ENCODE data around the gene ZFR2.

- RAMPAGE, long total RNA, result no peak
- RRBS, result no CpG with 5 or more reads among the region's 16 CpGs
These were observed 26.7 kb downstream of the SMIM24 start for GRCh38 chr19:3453733-3453986.

DNA sequence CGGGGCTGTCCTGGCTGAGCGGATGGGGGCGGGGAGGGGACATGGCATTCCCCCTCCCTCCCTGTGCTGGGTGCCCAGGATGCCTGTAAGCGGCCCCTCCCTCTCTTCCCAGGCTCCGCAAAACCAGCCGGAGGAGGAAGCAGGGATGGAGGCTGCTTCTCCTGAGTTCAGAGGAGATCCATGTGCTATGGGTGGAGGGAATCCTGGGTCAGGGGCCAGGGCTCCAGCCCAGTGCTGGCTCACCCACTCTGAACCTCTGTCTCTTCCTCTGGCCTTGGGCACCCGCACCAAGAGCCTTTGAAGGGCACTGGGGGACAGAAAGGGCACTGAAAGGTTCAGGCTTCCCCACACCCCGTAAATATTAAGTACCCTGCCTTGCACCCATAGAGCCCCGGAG lies 22.6 kb downstream of the SMIM24 start:
- RAMPAGE, long total RNA, result no peak
- RRBS, result no CpG with 5 or more reads among the region's 9 CpGs

DNA sequence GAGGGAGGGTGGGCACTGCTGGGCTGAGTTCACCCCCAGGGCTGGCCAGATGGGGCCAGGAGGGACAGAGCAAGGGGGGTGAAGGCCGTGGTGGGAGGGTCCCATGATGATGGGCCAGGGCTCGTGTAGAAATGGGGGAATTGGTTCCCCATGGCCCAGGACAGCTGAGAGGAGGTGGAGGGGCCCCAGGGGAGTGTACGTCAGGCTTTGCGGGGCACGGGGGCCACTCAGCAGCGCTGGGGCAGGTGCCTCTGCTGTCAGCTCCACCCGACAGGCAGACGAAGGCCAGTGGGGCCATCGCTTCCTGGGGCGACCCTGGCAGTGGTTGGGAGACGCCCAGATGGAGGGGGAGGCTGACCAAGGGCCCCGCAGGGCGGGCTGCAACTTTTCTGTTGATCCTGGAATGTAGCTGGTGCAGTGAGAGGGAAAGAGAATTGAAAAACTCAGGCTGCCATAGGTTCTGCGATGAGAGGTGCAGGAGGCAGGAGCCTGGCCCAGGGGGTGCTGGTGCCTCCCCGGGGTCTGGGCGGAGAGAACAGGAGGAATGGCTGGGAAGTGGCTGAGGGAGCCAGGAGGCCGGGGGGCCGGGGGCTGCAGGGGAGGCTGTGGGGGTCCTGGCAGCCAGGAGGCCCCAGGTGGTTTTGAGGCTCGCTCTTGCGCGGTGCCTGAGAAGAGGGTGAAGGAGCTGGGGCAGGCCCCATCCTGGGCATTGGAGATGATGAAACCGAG lies 1.8 kb upstream of the TEKTIP1 start:
- RAMPAGE, long total RNA, result no peak
- RRBS, result 93% methylated on average over 3 of the region's 22 CpGs

GRCh38 chr19:3538380-3538911 lies 528 bp upstream of the TEKTIP1 start:
- RAMPAGE, long total RNA, result no peak
- RRBS, result no CpG with 5 or more reads among the region's 21 CpGs

- RAMPAGE, long total RNA, result no peak
- RRBS, result 1% methylated on average over 7 of the region's 55 CpGs
These were observed 536 bp downstream of the MFSD12 start for GRCh38 chr19:3556711-3557388.

- RAMPAGE, long total RNA, result no peak
- RRBS, result 88% methylated on average over 4 of the region's 22 CpGs
These were observed 2.4 kb downstream of the TBXA2R start for GRCh38 chr19:3604116-3604817.

GRCh38 chr19:3608085-3609115 lies 1.7 kb upstream of the TBXA2R start:
- RAMPAGE, long total RNA, result no peak
- RRBS, result no CpG with 5 or more reads among the region's 19 CpGs

GRCh38 chr19:3636539-3636741 lies 9.8 kb upstream of the CACTIN start:
- RAMPAGE, long total RNA, result no peak
- RRBS, result 72% methylated on average over 8 of the region's 11 CpGs

- RAMPAGE, long total RNA, result start-site peak on the plus strand at chr19:3721709-3721741, 16 and 18 reads in 2 replicates
- RRBS, result 5% methylated on average over 6 of the region's 36 CpGs
These were observed 13.3 kb downstream of the TJP3 start for GRCh38 chr19:3721414-3722029.

DNA sequence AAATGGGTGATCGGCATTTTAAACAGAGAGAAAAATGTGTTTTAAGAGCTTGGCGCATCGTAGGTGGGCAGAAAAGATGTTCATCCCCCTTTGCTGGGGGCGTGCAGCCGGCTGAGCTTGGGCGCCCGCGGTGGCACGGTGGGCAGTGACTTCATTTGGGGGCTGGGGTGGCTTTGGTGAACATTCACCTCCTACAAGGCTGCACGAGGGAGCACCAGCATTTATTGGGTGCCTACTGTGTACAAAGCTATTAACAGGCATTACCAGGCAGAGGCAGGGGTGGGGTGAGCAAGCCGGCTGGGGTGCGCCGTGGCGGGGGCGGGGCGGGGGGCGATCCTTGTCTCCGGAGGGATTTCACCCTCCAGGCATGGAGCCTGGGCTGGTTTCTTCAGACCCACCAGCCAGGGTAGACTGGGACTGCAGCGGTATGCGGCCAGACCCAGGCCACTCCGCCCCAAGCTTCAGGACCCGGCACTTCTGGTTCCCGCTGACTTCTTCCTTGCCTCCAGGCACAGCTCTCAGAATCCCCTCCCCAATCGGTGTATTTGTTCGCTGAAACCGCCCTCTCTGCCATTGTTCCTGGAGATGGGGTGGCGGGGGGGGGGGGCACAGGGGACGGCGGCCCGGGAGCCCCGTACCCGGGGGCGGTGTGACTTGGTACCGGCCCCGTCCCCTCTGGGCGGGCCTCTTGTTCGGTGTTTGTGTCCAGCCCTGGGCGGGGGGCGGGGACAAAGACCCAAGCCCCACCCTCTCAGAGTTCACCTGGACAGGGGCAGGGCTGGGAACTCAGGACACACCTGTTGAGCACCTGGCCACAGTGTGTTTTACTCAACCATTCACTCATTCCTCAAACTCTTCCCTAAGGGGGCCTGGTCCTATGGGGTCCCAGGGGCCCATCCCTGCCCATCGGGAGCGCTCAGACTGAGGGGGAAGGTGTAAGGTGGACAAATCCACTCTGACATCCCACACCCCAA lies 14.4 kb downstream of the TJP3 start:
- RAMPAGE, long total RNA, result no peak
- RRBS, result 1% methylated on average over 8 of the region's 41 CpGs

- RAMPAGE, long total RNA, result no peak
- RRBS, result 1% methylated on average over 11 of the region's 86 CpGs
These were observed at the start of gene ZFR2 for GRCh38 chr19:3868259-3869490. Gene ZFR2, minus strand, starts transcription at chr19:3869038.

GRCh38 chr19:3959375-3960220 lies 11.3 kb downstream of the DAPK3 start:
- RAMPAGE, long total RNA, result no peak
- RRBS, result 95% methylated on average over 4 of the region's 61 CpGs

- RAMPAGE, long total RNA, result no peak
- RRBS, result 91% methylated on average over 4 of the region's 17 CpGs
These were observed 6.0 kb upstream of the DAPK3 start for GRCh38 chr19:3976840-3977378.

DNA sequence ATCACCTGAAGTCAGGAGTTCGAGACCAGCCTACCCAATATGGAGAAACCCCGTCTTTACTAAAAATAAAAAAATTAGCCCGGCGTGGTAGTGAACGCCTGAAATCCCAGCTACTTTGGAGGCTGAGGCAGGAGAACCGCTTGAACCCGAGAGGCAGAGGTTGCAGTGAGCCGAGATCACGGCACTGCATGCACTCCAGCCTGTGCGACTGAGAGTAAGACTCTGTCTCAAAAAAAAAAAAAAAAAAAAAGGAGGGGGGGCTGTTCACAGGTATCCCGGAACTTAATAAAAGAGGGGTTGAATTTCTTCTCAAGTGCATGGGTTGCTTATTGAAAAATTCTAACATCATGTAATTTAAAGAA lies 2.0 kb upstream of the EEF2 start:
- RAMPAGE, long total RNA, result no peak
- RRBS, result no CpG with 5 or more reads among the region's 11 CpGs

- RAMPAGE, long total RNA, result no peak
- RRBS, result no CpG with 5 or more reads among the region's 24 CpGs
These were observed 5.4 kb downstream of the PIAS4 start for GRCh38 chr19:4012912-4013316.

DNA sequence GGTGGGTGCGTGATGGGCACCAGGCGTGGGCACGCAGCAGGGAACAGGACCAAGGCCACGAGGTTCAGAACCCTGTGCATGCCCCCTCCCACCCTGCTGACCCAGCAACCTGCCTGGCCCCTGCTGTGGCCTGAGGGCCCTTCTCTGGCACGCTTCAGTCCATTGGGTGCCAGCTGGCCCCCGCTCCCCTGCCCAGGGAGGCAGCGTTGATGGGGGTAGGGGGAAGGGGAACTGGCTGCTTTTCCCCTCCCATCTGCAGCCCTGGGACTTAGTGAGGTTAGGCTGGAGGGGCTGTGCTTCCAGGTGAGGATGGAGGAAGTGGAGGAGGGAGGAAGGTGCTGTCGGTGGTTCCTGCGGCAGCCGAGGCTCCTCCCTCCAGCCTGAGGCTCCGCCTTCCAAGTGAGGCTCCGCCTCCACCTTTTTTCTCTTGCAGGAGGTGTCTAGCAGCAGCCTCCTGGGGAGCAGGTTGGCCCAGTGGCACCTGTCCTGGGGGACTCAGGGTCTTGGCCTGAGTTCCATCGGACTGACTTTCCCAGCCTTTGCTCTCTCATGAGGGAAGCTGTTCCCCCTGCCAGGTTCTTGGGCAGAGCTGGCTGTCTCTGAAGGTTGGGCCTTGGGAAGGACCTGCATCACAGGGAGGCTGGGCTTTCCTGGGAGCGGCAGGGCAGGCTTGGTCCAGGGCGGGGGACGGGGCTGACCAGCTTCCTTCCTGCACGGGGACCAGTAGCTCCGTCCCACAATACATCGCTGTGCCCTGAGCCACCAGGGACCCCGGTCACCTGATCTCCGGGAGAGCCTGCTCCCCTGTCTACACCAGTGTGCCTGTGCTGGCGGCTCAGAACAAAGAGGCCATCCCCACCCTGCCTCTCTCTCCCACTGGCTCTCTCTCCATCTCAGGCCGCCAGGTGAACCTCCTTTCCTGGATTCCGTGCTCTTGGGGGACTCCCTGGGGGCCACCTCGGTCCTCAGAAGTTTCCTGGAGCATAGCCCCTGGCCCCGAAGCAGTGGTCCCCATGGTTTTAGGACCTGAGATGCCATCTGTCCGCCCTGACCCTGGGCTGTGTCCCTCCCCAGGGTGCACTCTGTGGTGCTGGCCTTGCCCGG lies 7.4 kb downstream of the PIAS4 start:
- RAMPAGE, long total RNA, result no peak
- RRBS, result no CpG with 5 or more reads among the region's 28 CpGs

- RAMPAGE, long total RNA, result no peak
- RRBS, result 29% methylated on average over 6 of the region's 28 CpGs
These were observed 8.2 kb downstream of the PIAS4 start for GRCh38 chr19:4015710-4016165.

GRCh38 chr19:4047493-4048084 lies 19.1 kb downstream of the ZBTB7A start:
- RAMPAGE, long total RNA, result no peak
- RRBS, result 82% methylated on average over 9 of the region's 52 CpGs

DNA sequence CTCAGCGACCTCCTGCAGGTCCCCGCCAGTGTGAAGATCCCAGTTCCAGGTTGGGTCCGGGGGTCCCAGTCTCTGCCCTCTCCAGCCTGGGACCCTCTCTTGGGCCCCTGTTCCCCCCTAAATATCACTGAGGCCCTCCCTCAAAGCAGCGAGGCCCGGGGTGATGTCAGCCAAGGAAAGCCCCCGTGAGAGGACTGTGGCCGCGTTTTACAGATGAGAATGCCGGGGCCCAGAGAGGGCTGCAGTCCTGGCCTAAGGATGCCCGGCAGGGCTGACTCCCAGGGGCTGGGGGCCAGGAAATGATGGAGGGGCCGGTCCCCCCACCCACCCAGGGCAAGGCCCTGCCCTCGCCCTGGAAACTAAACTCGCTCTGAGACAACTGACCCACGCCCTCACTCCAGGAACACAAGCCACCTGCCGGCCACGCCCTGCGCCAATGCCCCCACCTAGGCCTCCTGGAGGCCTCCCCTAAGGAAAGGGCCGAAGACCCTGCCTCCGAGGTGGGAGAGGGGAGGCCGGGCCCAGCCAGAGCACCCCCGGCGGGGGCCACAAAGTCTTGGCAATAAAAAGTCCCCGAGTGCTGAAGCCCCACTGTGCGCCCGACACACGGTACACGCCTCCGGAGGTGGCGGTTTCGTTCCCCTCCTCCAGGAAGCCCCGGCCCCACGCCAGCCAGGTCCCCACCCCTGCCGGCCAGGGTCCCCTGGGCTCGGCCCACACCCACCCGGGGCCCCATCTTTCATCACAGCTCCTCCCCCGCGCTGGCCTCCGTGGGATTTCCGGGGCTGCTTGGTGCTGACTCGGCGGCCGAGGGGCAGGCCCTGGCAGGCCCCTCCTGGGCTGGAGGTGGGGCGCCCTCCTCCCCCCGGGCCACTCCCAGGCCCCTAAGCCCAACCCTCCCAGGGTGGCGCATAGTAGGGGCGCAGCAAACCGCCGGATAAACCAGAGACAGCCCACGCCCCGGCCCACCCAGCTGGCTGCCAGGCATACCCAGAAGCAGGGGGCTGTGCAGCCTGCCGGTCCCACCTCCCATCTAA lies 7.1 kb downstream of the ZBTB7A start:
- RAMPAGE, long total RNA, result no peak
- RRBS, result 66% methylated on average over 32 of the region's 51 CpGs

DNA sequence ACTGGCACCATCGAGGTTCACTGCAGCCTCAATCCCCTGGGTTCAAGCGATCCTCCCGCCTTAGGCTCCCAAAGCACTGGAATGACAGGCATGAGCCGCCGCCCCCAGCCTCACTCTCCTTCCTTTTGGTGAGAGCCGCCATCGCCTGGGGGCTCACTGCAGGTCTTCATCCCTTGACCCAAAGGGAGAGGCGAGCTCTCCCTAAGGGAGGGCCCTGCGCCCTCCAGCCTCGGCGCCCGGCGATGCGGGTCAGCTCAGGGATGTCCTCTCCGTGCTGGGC lies 23.2 kb upstream of the ZBTB7A start:
- RAMPAGE, long total RNA, result no peak
- RRBS, result no CpG with 5 or more reads among the region's 15 CpGs

Data from kidney epithelial cell (primary cell).